ENCODE measurements around a stretch of chr7.

GRCh38 chr7:157432508-157432967, 95.7 kb downstream of the DNAJB6 start:
- RRBS: 8% methylated on average over 8 of the region's 18 CpGs

- RRBS: no CpG with 5 or more reads among the region's 47 CpGs
Observed at GRCh38 chr7:157568416-157569497, 232.0 kb downstream of the DNAJB6 start.

- RRBS: 14% methylated on average over 2 of the region's 16 CpGs
Observed at GRCh38 chr7:157585509-157586117, 248.8 kb downstream of the DNAJB6 start.

DNA sequence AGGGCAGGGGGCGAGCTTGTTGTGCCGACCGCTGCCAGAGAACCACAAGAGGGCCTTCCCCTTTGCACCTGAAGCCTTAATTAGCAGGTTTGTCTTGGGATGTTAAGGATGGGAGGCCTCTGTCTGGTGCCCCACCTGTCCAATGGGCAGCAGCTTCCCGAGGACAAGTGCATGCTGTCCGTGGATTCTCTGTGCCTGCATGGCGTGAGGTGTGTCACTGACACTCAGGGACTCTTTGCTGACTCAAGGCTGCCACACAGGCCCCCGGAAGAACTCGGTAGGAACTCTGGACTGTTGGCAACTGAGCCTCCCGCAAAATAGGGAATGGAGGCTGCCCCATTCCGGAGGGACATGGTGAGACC, 487.5 kb downstream of the DNAJB6 start:
- RRBS: 71% methylated on average over 4 of the region's 10 CpGs

- RRBS: no CpG with 5 or more reads among the region's 27 CpGs
Observed at GRCh38 chr7:158070112-158071101, 517.2 kb downstream of the PTPRN2 start.

GRCh38 chr7:158424645-158424993, 163.0 kb downstream of the PTPRN2 start:
- RRBS: 93% methylated on average over 1 of the region's 16 CpGs

- RRBS: no CpG with 5 or more reads among the region's 5 CpGs
Observed at GRCh38 chr7:158696279-158696573, 8.4 kb downstream of the NCAPG2 start.

DNA sequence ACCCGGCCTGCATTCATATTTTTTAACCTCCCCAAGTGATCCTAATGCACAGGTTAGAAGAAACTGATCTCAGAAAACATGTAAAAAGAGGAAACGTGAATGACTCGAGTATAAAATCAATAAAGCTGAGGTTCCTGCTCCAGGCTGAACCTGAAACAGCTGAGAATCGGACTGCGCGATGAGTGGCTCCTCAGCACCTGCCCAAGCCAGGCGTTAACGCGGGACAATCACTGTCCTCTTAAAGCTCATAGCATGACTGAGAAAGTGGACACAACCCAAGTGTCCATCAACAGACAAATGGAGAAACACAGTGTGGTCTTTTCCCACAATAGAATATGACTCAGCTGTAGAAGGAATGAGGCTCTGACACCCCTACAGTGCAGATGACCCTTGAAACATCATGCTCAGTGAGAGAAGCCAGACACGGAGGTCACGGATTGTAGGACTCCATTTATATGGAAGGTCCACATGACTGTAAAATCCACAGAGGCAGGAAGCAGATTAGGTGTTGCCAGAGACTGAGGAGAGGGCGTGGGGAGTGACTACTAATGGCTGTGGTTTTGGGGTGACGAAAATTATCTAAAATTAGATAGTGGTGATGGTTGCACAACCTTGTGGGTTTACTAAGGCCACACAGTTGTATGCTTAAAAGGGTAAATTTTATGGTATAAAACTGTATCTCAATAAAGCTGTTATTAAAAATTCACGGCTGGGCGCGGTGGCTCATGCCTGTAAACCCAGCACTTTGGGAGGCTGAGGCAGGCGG, 6.0 kb upstream of the NCAPG2 start:
- RRBS: no CpG with 5 or more reads among the region's 17 CpGs

DNA sequence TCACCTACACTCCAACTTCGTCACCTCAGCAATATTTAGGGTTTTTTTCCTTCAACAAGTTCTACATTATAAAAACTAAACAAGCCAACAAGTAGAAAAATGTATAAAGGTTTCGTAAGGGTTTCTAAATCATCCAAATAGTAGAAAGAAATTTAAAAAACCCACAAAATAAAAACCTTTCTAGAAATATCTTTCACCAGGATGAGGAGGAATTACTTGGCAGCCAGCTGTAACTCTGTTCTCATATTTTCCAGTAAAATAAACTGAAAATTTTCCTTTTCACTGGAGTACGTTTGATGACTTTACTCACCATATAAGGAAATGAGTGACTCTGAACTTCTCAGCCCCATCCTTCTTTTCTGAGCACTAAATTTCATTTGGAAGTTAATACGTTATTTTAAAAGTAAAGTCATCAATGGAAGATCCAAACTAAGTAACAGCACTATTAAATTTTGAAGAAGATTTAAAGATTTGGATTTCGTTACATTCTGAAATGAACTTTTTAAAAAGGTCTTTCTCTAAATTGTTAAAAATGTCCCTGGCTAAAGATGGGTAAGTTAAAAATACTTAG, 43.5 kb downstream of the ESYT2 start:
- RRBS: no CpG with 5 or more reads among the region's 5 CpGs

- RRBS: no CpG with 5 or more reads among the region's 14 CpGs
Observed at GRCh38 chr7:158824715-158825562, 4.4 kb downstream of the ESYT2 start.

GRCh38 chr7:158834637-158835502, 5.6 kb upstream of the ESYT2 start:
- RRBS: no CpG with 5 or more reads among the region's 20 CpGs

DNA sequence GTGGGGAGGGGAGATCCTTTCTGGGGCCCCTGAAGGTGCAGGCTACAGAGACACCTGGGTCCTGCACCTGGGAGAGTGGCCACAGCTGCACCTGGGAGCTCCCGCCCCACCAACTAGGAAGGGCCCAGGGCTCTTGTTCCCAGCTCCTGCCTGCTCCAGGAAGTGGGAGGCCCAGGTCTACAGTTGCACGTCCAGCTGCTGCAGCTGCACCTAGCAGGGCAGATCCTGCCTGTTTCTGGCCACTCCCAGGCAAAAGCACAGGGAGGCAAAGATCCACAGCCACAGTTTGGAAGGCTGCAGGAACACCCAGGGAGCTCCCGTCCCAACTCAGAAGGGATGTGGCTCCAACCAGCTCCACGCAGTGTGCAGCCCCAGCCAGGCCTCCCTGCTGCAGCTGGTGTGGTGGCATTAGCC, 6.2 kb upstream of the DYNC2I1 start:
- RRBS: no CpG with 5 or more reads among the region's 4 CpGs

GRCh38 chr7:158863328-158863871, 7.0 kb downstream of the DYNC2I1 start:
- RRBS: 4% methylated on average over 5 of the region's 22 CpGs

GRCh38 chr7:158868601-158869257, 12.4 kb downstream of the DYNC2I1 start:
- RRBS: no CpG with 5 or more reads among the region's 10 CpGs

- RRBS: no CpG with 5 or more reads among the region's 20 CpGs
Observed at GRCh38 chr7:159031692-159032067, 113.0 kb downstream of the VIPR2 start.

DNA sequence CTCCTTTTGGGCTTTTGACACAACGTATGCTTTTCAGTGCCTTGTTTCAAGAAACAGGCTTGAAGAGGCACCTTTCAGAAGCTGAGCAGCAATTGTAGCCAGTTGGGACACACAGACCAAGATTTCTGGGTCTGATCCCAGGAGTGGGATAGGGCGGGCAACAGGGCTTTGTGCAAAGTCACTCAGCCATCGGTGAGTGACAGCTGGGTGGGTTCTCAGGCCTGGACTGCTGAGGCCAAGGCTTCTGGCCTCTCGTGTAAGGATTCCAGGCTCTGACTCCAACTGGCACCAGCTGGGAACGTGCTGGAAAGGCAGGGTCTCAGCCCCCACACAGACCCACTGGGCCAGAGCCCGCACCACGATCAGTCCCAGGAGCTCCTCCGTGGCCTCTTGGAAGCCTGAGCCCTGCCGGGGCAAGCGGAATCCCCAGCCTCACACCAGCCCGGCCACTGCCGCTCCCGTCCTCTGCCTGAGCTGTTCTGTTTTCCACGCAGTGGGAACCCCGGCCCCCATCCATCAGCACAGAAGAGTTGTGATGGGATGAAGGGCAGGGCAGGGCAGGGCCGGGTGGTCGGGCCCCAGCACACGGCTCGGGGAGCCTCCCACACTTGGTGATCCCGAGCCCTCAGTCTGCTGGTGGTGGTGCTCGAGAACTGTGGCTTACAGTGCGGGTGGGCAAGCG, 46.9 kb downstream of the VIPR2 start:
- RRBS: 44% methylated on average over 6 of the region's 23 CpGs

GRCh38 chr7:159141513-159142145, 3.0 kb downstream of the VIPR2 start:
- RRBS: 33% methylated on average over 2 of the region's 9 CpGs

Measured in cardiac fibroblast (primary cell).